B cell (primary cell): Measurements from ENCODE around the gene ITIH1.

- PRO-cap: no peak
- CAGE, long polyA plus RNA: no peak
Observed at GRCh38 chr3:52088355-52089102, 32.2 kb upstream of the DUSP7 start.

DNA sequence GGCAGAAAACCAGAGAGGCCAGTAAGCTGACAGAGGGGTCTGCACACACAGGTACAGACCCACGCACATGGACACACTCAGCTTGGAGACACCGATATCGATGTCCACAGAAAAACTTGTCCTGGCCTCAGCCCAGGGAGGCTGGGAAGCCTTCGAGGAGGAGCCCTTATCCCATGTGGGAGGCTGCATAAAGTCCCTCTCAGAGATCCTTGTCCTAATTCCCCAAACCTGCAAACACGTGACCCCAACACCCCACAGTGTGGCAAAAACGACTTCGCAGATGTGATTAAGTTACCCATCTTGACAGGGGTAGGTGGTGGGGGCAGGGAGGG is 2.2 kb upstream of the TLR9 start:
- PRO-cap: no peak
- CAGE, long polyA plus RNA: no peak

DNA sequence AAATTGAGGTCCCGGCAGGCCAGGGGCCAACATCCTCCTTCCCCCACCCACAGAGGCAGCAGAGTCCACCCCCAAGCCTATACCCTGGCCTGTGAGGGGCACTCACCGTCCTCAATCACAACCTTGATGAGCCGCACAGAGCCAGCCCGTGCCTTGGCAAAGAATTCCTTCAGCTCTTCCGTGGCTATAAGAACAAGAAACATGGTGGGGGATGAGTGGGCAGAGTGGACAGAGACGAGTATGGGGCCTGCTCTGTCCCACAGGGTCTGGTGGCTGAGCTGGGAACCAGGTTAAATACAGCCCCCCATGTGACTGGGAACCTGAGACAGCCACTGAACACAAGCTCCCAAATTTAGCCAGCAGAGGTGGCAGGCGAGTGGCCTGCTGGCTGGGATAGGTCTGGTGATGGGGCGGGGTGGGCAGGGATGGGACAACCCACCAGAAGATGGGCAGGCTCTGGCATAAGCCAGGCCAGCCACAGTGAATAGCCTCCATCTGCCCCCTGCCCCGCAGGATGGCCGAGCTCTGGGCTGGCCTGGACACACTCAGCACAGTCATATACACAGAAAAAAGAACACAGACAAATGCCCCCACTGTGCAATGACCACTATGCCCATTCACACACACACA is 3.9 kb downstream of the TWF2 start:
- PRO-cap: no peak
- CAGE, long polyA plus RNA: no peak

DNA sequence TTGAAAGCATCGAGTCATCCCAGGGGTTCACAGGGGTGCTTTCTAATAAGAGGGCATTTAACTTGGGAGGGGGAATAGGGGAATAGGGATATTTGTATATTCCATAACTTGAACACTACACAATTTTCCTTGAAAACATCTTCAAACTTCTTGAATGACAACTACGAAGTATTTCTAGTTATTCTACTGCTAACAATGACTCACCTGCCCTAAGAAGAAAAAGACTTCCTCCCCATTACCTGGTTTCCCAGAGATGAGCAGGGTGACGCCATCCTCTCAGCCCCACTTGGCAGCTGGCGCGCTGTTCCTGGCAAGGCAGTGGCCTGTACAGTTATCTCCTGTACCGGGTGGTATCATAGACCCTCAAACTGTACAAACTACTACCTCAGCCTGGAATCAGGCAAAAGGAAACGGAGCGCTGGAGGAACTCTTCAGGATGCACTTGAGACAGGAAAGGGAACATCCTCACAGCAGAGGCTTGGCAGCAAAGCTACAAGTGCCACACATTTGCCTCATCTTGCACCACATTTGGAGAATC is 10.4 kb downstream of the WDR82 start:
- PRO-cap: unidirectional peak, minus-strand start at position 389 of the sequence
- CAGE, long polyA plus RNA: no peak

GRCh38 chr3:52399989-52400662 is 9.7 kb downstream of the BAP1 start:
- PRO-cap: no peak
- CAGE, long polyA plus RNA: no peak

- PRO-cap: no peak
- CAGE, long polyA plus RNA: no peak
Observed at GRCh38 chr3:52405969-52406811, 3.6 kb downstream of the BAP1 start.

- PRO-cap: no peak
- CAGE, long polyA plus RNA: no peak
Observed at GRCh38 chr3:52434475-52435654, 10.0 kb downstream of the SEMA3G start.

- PRO-cap: no peak
- CAGE, long polyA plus RNA: no peak
Observed at GRCh38 chr3:52452614-52453739, 864 bp downstream of the TNNC1 start.

GRCh38 chr3:52477860-52478880 is 17.0 kb upstream of the STAB1 start:
- PRO-cap: no peak
- CAGE, long polyA plus RNA: no peak

DNA sequence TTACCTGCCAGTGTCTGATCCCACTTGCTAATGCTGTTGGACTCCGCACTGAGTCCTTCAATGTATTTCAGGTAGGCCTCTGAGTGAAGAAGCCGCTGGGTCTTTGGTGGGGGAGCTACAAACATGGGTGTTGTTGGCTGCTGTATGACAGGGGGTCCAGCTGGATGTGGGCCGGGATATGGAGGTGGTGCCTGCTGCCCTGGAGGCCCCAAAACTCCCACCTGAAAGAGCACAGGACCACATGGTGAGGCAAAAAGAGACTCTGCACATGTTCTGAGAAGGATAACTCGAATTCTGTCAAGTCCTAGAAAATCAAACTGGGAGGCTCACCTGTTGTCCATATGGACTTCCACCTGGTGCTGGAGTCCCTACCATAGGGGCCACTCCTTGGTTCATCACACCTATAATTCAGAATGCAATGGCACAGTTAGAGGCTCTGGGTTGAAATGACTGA is 14.0 kb downstream of the UQCC5 start:
- PRO-cap: no peak
- CAGE, long polyA plus RNA: no peak

DNA sequence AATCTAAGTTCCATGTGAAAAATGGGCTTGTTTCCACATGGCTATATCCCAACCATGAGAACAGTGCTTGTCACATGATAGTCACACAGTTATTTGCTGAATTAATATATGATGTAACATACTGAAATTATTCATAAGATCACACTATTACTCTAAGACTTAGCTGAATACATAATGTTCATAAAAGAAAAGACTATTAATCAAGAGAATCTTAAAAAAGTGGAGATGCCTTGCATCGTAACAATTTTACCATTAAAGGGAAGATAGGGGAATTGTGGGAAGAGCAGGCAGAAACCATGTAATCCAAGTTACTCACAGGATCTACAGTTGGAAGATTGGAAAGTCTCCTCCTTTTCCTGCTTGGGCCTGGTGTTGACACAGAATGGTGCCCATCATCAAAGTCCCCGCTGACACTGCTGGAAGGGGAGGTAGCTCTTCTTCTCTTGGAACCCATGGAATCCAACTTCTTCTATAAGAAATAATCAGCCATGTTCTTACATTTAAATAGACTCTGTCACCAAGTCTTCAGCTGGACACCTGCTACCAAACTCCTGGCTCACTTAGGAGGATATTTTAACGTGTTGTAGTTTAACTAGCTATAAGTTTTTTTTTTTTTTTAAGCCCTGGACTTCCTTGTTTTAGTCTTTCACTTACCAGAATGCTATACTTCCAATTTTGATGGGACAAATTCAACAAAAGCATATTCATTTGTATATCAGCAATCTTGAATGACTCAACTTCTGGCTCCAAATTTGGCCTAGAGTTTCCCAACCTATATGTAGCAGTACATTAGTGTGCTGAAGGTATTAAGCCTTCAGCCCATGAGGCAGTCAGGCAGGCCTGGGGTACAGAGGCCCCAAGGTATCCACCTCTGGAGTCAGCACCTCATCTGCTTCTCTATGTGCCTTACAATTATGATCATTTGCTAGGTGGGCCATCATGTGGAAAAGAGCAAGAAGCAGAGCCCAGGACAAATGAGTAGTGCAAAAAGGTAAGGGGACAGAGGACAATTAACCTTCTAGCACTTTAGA is 6.3 kb upstream of the GNL3 start:
- PRO-cap: no peak
- CAGE, long polyA plus RNA: no peak

GRCh38 chr3:52775351-52775801 is 2.0 kb upstream of the ITIH1 start:
- PRO-cap: no peak
- CAGE, long polyA plus RNA: no peak

DNA sequence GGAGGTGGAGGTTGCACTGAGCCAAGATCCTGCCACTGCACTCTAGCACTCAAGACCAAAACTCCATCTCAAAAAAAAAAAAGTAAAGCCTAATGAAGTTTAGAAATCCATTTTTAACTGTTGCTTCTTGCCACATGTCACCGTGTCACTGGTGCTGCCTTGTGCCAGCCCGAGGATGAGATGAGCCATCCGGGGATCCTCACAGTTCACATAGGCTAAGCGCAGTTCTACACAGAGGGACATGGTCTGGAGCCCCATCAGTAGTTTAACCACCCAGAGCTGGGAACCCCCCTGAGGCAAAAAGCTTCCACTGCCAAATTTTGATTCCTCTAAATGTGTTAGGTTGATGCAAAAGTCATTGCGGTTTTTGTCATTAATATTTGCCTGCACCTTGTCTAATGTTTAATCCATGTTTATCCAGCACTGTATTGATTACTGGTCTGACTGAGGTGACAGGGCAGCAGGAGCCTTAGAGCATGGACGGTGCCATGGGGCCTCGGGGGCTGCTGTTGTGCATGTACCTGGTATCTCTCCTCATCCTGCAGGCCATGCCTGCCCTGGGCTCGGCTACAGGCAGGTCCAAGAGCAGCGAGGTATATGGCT is at the start of gene ITIH1:
TSS of gene ITIH1 (plus strand) at position 460 of the 603 bp plus-strand sequence.
- PRO-cap: no peak
- CAGE, long polyA plus RNA: no peak

- PRO-cap: no peak
- CAGE, long polyA plus RNA: no peak
Observed at GRCh38 chr3:52845157-52845454, 10.3 kb upstream of the MUSTN1 start.

GRCh38 chr3:53168269-53168957 is 7.4 kb downstream of the PRKCD start:
- PRO-cap: no peak
- CAGE, long polyA plus RNA: no peak

DNA sequence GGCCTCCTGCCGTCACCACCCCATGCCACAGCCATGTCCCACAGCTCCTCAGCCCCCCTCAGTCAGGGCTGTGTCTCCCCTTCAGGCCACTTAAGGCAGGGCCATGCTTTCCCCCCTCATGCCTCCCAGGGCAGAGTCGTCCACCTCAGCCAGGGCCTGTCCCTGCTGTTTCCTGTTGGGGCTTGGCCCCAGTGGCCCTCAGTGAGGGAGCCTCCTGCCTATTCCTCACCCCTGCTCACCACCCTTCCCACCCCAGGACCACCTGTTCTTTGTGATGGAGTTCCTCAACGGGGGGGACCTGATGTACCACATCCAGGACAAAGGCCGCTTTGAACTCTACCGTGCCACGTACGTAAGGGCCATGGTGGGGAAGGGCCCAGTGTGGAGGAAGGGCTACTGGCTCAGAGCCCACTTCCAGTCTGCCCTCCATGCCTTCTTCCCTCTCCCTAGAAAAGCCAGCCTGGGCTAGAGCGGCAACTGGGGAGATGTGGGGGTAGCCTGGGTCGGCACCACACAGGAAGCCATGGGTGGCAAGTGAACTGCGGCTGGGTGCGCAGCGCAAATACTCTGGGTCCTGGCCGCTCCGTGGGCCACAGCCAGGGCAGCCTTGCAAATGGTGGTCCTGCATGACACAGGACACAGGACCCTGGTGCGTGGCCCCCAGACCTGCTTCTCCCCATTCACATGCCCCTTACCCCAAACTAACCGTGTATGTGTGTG is 25.5 kb downstream of the PRKCD start:
- PRO-cap: no peak
- CAGE, long polyA plus RNA: no peak

DNA sequence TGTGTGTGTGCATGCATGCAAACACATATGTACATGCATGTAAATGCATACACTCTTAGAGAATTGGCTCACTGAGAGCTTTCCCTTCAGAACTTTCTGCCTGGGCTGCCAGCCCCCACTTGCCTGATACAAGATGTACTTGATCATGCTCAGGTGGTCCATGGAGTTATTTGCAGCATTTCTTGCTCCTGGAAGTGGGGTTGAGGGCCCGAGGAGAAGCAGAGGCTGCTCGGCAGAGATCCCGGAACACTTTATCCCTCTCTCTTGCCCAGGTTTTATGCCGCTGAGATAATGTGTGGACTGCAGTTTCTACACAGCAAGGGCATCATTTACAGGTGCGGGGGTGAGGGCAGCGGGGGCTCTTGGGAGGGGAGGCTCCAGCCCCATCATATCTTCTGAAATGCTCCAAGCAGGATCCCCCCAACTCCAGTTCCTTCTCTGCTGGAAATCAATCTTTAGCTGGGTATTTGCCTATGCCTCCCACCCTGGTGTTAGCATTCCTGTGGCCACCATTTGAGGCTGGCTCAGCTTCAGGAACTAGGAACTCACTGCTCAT is 26.1 kb downstream of the PRKCD start:
- PRO-cap: no peak
- CAGE, long polyA plus RNA: no peak

GRCh38 chr3:53223586-53224453 is 32.0 kb downstream of the TKT start:
- PRO-cap: no peak
- CAGE, long polyA plus RNA: no peak

GRCh38 chr3:53227855-53228539 is 27.8 kb downstream of the TKT start:
- PRO-cap: no peak
- CAGE, long polyA plus RNA: no peak

DNA sequence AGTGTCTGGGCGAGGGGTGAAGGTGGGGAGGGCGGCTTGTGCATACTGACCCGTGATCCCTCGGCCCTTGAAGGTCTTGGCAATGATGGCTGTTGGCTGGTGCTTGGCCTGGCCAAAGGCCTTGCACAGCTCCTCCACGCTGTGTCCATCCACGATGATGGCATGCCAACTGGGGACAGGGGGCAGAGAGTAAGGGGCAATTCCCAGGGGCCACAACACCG is 22.8 kb downstream of the TKT start:
- PRO-cap: no peak
- CAGE, long polyA plus RNA: no peak